BE2C (cell line): ENCODE measurements around the gene SHLD1.

DNA sequence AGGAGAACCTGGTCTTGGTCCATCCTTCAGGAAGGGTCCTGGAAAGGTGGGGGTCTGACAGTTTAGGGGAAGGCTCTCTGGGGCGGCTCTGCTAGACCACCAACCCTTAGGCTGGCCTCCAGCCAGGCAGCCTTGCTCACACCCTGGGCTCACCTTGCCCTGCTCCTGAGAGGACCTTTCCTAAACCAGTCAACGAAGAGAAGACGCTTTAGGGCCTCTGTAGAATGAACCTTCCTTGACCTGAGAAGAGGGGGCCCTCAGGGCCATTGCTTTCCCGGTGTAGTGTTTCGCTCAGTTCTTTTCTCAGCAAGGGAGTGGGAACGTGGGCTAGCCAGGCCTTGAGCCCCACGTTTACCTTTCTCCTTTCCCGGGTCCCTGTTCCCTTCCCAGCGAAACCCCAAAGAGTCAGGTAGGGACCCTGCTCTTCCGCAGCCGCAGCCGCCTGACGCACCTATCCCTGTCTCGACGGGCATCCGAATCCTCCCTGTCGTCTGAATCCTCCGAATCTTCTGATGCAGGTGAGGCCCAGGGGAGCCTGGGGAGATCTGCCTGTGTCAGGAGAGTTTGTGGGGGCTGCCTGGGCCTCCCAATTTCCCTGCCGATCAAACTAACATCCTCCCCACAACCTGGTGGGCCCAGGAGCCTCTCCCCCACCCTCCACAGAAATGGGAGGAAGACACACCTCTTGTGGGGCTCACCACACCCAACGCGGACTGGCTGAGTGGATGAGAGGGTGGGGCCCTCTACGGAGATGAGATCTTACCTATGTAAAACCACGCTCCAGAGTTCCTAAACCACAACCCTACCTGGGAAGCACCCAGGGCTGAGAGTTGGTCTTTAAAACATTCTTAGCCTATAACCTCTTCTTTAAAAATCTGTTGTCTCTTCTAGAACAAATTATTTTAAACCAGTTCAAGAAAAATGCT is 1.4 kb downstream of the CDC25B start:
- RRBS: 72% methylated on average over 4 of the region's 23 CpGs

DNA sequence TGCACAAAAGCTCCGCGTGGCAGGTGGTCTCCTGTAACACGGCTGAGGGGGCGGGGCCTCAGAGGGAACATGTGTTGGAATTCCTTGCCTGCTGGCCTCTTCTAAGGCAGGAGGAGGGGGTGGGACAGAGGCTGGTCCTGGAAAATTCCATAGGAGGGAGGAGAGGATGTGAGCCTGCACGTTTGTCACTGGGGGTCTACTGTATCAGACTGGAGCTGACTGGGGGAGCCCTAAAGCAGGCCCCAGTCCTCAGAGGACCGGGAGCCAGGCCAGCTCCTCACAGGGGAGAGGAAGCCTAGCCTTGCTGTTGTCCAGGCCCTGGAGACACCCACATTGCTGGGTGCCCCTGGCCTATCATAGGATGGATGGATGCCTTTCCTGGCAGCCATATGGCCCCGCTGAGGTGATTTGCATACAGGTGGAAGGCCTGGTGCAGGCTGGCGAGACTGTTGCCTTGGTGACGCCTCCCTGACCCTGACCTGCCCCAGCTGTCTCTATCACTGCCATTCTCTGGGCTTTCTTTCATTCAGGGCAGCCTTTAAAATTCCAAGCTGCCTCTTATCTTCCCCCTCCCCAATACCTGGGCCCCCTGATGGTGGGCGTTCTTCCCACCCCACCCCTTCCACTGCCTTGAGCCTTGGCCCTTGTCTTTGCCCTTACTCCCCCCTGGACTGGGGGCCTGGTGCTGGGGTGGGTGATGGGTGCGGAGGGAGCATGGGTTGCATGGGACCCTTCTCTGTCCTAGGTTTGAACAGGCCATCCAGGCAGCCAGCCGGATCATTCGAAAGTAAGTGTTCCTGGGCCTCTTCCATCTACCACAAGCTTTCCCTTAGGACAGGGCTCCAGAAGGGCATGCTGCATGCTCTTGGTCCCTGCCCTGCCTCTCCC is 3.7 kb downstream of the CDC25B start:
- RRBS: no CpG with 5 or more reads among the region's 13 CpGs

- RRBS: no CpG with 5 or more reads among the region's 6 CpGs
These were observed 20.0 kb downstream of the MAVS start for GRCh38 chr20:3866374-3867301.

DNA sequence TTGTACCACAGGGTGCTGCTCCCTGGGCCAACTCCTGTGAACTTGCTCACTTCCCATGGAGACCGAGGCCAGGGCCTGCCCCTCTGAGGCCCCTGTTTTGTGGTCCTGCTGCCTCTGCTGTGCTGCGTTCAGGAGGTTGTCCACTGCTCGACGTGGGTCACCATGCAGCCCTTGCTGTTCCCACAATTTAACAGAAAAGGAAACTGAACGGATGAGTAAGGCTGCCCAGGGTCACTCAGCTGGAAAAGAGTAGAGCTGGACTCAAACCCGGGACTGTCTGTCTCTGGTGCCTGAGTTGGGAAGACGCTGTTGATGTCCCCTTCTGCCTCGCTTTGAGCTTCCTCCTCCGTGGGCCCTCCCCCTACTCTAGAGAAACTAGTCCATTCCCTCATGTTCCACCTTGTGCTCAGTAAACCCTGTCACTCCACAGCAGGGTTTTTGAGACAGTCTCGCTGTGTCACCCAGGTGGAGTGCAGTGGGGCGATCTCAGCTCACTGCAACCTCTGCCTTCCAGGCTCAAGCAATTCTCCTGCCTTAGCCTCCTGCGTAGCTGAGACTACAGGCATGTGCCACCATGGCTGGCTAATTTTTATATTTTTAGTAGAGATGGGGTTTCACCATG is 35.7 kb downstream of the PANK2 start:
- RRBS: no CpG with 5 or more reads among the region's 12 CpGs

DNA sequence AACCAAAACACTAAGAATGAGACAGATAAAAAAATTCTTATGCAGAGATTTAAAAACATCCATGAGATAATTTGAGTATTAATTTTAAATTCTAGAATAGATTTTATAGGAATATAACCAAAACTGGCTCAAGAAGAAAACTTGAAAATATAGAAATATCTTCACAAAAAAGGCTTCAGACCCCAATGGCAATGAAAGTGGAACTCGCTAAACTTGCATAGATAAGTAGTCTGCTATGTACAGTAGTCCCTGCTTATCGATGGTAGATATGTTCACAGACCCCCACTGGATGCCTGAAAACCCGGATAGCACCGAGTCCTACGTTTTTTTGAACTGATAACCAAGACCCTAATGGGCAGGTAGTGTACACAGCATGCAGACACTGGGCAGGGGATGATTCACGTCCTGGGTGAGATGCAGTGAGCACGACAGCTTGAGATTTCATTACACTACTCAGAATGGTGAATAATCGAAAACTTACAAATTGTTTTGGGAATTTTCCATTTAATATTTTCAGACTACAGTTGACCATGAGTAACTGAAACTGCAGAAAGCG is 35.2 kb downstream of the RNF24 start:
- RRBS: no CpG with 5 or more reads among the region's 9 CpGs

GRCh38 chr20:4666012-4666705 is 20.1 kb upstream of the PRNP start:
- RRBS: no CpG with 5 or more reads among the region's 8 CpGs

DNA sequence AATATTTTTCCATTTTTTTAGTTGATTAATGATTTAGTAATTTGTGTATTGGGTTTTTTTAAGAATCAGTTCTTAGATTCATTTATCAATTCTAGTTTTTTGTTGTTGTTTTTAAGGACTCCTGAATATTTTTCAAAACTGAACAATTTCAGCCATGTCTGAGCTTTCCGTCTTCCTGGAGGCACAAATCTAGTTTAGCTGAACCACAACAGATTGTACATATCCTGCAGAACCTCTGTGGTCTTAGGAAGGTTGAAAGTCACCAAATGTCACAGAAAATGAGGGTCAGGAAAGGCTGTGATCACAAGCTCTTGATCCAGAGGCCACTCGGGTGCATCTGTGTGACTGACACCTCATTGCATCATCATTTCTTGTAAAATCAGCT is 2.8 kb downstream of the PRNP start:
- RRBS: no CpG with 5 or more reads among the region's 2 CpGs

GRCh38 chr20:4766704-4767225 is 45.1 kb downstream of the PRND start:
- RRBS: no CpG with 5 or more reads among the region's 4 CpGs

DNA sequence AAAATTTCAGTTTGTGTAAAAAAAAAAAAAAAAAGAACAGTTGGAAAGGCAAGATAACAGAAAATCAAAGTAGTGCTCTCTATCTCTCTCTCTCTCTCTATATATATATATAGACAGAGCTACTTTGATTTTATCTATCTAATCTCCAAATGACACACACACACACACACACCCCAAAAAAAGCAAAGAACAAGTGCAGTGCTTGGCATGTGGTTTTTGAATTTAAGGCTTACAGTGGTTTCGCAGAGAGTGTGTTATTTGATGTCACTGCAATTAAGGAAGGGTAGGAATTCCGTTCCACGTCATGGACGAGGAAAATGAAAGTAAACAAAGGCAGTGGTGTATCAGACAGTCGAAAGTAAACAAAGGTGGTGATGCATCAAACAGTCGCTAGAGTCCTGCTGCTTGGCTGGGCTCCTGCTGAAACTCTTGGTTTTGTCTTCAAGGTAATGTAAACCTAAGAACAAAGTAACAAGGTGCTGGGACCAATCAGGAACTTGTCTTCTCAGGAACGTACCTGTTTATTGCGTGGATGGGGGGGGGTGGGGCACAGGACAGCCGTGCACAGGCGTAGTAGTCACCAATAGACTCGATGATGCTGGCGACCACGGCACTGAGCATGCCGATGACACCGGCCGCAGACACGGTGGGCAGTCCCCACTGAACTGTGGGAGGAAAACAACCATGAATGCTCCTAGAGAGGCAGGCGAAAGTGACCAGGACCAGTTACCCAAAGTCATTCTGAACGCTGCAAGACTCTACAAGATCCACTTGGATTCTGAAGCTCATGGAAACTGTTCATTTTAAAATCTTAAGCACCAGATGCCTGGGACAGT is 46.2 kb upstream of the RASSF2 start:
- RRBS: no CpG with 5 or more reads among the region's 19 CpGs

- RRBS: no CpG with 5 or more reads among the region's 3 CpGs
These were observed 88.8 kb downstream of the SLC23A2 start for GRCh38 chr20:4912505-4912824.

- RRBS: no CpG with 5 or more reads among the region's 18 CpGs
These were observed 537 bp upstream of the CDS2 start for GRCh38 chr20:5126298-5126643.

- RRBS: no CpG with 5 or more reads among the region's 2 CpGs
These were observed 16.4 kb downstream of the CDS2 start for GRCh38 chr20:5143225-5143644.

DNA sequence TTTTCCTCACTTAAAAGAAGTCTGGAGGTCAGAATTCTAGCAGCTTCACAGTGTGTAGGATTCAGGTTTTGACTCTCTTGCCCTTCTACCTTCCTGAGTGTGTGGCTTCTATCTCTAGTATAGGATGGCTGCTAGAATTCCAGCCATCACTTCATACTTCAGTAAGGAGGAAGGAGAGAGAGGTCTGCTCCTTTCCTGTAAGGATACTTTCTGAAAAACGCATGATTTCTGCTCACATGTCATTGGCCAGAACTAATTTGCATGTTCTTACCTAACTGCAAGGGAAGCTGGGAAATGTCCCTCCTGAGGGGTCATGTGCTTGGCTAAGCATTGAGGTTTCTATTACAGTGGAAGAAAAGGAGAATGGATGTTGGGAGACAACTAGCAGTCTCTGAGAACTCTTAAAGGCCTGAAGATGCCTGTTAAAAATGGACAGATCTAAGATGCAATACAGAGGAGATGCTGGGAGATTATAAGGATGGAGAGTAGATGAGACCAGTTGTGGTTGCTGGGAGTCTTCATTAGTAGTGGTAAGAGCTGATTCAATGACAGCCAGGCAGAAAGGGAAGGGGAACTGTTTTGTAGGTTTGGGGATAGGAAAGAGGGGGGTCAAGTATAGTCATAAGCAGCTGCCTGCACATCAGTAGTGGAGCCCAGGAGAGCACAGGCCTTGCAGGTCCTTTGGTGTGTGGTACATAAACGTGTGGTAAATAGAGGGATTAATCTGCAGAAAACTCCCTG is 20.2 kb downstream of the CDS2 start:
- RRBS: no CpG with 5 or more reads among the region's 2 CpGs

GRCh38 chr20:5192209-5192727 is 65.5 kb downstream of the CDS2 start:
- RRBS: no CpG with 5 or more reads among the region's 5 CpGs

DNA sequence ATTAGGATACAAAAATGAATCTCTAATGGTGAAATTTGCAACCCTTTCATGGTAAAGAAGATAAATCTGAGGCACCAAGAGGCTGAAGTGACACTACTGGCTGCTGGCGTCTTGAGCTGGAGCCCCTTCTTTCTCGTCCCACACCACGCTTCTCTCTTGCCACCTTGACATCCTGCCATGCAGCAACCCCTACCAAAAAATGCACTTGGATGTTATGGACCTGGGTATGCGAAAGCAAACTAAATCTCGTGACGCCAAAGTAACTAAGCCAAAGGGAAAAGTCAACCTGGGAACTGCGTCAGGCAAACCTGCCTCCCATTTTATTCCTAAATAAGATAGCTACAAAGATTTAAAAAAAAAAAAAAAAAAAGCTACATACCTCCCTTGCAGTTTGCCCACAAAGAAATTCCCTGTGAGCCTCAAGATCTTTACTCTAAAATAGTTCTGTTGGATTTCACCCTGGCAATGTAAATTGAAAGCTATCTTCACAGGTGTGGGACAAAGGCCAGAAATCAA is 40.7 kb upstream of the GPCPD1 start:
- RRBS: no CpG with 5 or more reads among the region's 7 CpGs

DNA sequence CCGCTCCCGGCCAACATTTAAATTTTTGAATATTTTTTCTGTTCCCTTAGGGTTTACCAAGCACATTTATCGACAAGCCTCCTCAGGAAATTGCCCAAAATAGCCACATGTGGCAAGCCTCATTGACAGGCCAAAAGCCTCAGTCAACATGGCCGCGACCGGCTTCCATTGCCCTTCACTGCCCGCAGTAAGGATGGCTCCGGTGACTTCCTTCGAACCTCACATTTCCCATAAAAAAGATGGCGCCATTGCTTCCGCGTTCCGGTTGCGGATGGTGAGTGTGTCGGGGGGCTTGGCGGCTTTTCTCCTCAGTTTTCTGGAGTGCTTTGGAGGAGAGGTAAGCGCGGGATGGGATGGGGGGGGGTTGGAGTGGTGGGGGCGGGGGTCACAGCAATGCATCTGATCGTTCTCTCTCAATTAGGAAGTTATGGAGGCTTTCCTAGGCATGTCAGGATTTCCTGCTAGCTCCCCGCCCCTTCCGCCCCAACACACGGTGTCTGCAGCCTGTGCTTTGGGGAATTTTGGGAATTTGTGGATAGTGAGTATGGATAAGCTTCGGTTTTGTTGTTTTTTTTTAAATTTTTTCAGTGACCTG is at the start of gene SHLD1:
SHLD1 (plus strand) TSS at position 259 of the 595 bp plus-strand sequence.
- RRBS: 0% methylated on average over 6 of the region's 24 CpGs

DNA sequence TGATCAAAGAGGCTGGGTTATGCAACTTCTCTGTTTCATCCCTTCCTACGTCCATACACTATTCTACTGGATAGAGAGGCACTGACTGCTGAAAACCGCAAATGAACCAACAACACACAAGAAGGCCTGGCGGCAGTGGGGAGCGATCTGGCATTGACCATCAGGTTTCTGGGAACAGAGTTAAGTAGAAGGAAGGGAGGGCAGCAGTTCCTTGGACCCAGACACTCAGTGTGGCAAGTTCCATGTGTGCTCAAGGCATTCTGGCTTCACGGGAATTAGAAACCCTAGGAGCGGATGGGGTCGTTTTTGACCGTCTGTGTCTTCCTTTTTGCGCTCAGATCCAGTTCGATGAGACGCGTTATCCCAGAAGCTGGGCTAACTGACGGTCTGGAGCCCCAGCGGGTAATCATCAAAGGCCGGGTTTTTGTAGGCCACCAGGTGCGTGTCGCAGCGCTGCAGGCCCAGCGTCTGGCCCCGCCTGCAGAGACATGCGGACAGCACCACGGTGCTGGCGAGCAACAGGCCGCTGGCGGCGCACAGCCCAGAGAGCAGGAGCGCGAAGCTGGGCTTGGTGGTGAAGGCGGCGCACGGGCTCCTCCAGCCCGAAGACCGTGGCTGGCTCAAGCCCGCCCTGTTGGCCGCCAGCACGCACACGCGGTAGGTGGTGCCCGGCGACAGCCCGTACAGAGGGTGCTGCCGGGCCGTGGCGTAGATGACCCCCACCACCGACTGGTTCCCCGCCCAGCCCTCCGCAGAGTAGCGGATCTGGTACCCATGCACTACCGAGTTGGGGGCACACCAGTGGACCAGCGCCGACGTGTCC is 13.0 kb downstream of the LRRN4 start:
- RRBS: no CpG with 5 or more reads among the region's 52 CpGs

DNA sequence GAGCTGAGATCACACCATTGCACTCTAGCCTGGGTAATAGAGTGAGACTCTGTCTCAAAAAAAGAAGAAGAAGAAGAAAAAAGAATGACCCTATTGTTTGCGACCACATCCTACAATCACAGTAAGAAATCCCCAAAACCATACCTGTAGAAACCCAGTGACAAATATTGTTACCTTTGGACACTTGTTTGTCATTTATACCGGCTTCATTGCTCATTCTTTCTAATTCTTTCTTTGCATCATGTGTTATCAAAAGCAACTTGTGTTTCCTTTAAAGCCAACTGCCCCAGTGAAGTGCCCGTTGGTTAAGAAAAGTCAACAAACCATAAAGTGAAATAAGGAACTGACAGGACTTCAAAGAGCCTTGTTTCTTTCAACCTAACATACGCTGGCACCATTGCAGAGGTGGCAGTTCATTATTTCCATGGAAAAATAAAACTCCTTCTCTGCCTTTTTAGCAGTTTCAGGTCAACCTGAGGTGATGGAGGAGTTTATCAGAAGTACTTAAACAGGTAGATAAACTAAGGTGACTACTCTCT is 28.9 kb downstream of the FERMT1 start:
- RRBS: no CpG with 5 or more reads among the region's 4 CpGs

DNA sequence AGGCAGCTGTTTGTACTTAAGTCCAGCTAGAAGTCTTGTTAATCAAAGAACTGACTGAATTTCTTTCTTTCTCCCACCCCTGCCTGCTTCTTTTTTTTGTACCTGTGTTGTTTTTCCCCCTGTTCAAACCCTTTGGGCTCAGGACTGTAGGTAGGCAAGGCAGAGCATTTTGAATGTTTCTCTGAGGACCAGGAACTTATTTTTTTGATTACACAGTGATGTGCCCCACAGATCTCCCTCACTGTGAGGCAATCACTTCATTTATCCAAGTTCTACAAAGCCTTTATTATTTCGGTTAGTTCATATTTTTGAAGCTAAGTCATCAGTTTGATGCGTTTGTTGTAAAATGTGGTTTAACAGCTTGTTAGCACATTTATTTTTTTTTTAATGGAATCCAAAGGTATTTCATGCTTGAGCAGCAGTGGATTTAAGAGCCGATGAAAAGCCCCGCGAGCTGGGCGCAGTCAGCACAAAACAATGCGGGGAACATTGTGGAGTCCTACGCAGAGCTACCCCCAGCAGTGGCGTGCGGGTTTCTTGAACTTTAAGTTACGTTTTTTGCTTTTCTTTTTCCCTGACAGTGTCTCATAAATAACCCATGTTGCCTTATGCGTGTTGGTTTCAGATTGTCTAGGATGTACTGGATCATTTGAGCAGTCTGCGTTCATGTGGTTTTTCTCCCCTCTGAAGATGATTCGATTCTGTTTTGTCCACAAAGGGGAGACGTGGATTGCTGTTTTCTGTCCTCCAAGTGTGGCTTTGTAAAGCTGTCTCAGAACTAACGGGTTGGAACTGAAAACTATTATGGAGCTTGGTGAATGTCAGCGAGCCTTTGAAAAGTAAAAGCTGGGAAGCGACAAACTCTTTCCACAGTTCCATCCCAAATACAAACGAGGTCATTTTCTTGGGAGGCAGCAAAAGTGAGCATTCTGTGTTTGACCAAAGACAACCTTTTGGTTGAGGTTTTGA is 233.6 kb upstream of the BMP2 start:
- RRBS: no CpG with 5 or more reads among the region's 19 CpGs

DNA sequence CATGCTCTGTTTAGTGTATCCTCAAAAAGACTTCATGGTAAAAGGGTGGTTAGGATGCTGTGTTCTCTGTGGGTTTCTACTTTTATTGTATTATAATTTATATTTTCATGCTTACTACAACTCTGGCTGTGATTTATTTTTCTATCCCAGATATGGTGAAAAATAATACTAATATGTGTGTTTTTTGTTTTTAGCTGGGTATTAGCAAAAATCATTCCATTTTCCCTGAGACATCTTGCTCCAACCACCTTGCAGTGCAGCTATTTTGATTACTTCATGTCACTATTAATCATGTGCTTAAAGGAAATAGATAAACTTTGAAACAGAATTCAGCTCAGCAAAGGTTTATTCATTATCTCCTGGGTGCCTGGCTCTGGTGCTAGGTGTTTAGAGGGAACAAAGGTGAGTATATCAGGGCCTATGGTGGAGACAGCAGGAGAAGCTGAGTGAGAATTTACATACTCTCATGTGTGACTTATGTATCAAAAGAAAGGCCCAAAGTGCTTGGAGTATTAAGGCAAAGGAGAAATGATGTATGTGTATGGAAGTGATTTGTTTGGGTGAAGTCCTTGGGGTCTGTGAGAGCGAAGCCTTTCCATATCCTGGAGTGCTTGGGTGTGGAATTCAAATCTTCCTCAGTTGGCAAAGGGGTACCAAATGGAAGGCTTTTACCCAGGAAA is 63.9 kb upstream of the BMP2 start:
- RRBS: no CpG with 5 or more reads among the region's 1 CpG